ENCODE measurements around the genes GAPT and SMIM15.

DNA sequence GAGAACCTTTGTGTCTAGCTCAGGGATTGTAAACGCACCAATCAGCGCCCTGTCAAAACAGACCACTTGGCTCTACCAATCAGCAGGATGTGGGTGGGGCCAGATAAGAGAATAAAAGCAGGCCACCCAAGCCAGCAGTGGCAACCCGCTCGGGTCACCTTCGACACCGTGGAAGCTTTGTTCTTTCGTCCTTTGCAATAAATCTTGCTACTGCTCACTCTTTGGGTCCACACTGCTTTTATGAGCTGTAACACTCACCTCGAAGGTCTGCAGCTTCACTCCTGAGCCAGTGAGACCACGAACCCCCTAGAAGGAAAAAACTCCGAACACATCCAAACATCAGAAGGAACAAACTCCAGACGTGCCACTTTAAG, 63.2 kb upstream of the ANKRD55 start:
- PRO-cap, 2 experiments = no peak in any of the 2 experiments

DNA sequence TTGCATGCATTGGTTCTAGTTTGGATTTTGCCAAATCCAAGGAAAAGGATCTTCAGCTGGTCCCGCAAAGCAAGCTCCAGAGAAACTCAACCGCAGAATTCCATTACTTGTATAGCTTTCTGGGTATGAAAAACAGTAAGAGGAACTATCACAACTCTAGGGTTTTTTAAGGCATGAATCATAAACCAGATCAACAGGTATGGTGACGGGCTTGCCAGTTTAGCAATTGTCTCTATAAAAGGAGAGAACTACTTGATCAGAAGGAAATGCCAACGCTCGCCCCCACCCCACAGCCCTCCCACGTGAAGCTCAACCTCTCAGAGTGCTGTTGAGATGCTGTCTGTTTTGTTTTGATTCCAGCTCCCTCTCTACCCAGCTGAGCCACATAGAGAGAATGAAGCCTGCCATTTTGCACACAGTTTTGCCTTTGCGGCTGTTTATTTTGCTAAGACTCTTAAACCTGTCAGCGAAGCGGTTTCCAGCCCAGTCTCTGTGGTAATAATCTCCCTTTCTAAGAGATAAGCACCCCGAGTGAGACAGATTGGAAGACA, 257.8 kb upstream of the ANKRD55 start:
- PRO-cap, 2 experiments = no peak in any of the 2 experiments

GRCh38 chr5:56616489-56617434, 198.6 kb upstream of the MAP3K1 start:
- PRO-cap, 2 experiments = no peak in any of the 2 experiments

DNA sequence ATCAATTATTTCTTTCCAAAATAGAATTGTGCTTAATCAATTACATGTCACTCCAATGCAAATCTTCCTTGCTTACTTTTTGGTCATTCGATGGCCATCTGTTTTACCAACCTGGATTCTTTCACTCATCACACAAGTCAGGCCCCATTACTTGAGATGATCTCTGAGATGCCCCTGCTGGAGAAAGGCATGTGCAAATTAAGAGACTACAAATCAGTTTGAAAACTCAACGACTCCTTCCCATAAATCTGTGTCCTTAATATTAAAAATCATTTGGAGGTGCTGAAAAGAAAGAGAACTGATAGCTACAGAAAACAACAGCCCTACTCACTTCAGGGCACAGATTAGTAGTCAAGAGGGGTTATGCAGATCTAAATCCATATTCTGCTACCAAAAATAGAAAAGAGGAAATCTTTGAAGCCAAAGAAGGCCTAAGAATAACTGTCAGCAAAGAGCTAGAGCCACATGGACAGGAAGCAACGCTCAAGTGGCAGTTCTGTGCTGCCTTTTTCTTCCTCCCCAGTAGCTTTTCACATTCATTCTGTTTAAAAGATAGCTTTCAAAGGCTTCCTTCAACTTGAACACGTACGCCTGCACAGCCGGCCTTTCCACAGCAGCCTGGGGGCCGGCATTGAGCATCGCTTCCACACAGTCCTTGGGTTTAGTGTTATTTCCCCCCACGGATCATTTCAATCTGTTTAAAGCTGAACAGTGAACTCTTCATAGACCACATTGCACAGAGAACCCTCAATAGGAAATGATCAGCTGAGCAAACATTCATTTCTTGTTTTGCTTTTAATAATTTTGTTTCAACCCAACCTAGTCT, 79.3 kb upstream of the MAP3K1 start:
- PRO-cap, 2 experiments = no peak in any of the 2 experiments

DNA sequence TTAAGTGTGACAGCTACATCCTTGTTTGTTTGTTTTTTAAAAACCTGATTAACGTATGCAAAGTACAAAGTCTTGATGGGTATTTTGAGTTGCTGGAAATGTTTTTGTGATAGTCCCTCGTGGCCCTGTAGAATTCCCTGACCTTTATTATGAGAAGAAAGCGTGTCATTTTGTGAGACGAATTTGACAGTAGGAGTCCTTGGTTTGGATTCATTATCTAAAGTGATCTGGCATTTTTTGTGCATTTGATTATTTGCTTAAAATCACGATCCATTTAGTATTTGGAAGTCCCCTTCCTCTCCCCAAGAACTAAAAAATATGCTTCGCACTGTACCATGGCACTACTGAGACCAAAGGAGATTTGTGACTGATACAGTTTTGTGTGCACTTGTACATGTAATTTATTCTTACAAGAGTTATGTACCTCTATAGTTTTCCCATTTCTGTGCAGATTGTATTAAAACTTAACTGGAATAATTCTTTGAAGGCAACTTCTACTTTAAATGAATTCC, 1.9 kb downstream of the MAP3K1 start:
- PRO-cap, 2 experiments = no peak in any of the 2 experiments

DNA sequence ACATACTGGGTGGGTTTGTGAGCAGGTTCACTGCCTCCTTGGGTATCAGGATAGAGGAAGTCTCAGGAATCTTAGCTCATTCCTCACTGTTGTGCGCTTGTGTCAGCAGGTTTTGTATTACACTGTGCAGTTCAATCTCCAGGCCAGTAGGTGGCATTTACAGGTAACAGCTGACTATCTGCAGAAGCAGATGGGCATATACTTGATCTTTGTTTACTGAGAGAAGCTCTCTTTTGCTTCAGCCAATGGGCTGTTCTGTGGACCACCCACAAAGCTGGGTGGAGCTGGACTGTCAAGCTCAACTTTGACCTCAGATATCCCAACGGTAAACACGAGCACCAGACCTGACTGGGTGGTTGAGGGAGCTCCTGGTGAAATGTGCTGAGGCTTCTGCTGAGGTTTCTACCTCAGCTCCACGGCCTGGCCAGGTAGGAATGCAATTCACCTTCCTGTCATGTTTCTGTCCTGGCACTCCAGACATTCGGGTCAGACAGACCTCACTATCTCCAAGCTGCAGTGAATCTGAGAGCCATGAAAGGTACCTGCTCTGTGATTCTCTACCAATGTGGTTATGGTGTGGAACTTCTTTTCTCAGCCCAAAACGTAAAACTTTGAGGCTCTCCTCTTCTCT, 167.8 kb upstream of the ACTBL2 start:
- PRO-cap, 2 experiments = no peak in any of the 2 experiments

GRCh38 chr5:57862376-57863080, 379.9 kb upstream of the ACTBL2 start:
- PRO-cap, 2 experiments = no peak in any of the 2 experiments

- PRO-cap, 2 experiments = no peak in any of the 2 experiments
These were observed at the start of gene GAPT for GRCh38 chr5:58491254-58491767. Gene GAPT, plus strand, starts transcription at chr5:58491435.

- PRO-cap, 2 experiments = peak in 2 of 2 experiments; most common minus-strand start chr5:58629925 (in 2)
These were observed 46.8 kb downstream of the RAB3C start for GRCh38 chr5:58629660-58630154.

GRCh38 chr5:58704046-58704365, 121.1 kb downstream of the RAB3C start:
- PRO-cap, 2 experiments = no peak in any of the 2 experiments

DNA sequence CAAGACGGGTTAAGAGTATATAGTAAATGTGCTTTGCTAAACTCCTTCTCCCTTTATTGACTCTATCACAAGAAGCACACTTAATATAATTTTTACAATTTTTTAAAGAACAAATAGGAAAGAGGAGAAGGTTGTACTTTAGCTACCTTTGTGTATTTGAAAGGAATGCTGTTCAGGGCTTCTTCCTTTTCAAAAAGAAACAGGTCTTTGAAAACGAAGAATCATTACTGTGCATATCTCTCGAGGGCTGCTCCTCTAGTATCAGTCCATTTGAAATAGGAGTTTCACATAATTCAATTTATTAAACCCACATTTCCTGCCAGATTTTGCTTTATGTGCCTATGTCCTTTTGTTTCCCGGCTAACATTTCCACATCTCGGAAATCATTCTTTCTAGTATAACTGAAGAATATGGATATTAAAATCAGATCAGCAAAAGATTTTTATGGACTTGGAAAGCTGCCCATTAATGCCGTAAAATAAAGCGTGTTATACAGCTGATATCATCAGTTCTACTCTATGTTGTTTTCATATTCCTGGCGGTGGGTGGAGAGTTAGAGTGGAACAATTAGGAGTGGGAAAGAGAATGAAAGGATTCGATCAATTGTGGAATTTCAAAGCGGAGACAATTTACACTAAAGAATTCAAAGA, 543.6 kb downstream of the RAB3C start:
- PRO-cap, 2 experiments = no peak in any of the 2 experiments

- PRO-cap, 2 experiments = no peak in any of the 2 experiments
These were observed 559.0 kb downstream of the RAB3C start for GRCh38 chr5:59141864-59142229.

DNA sequence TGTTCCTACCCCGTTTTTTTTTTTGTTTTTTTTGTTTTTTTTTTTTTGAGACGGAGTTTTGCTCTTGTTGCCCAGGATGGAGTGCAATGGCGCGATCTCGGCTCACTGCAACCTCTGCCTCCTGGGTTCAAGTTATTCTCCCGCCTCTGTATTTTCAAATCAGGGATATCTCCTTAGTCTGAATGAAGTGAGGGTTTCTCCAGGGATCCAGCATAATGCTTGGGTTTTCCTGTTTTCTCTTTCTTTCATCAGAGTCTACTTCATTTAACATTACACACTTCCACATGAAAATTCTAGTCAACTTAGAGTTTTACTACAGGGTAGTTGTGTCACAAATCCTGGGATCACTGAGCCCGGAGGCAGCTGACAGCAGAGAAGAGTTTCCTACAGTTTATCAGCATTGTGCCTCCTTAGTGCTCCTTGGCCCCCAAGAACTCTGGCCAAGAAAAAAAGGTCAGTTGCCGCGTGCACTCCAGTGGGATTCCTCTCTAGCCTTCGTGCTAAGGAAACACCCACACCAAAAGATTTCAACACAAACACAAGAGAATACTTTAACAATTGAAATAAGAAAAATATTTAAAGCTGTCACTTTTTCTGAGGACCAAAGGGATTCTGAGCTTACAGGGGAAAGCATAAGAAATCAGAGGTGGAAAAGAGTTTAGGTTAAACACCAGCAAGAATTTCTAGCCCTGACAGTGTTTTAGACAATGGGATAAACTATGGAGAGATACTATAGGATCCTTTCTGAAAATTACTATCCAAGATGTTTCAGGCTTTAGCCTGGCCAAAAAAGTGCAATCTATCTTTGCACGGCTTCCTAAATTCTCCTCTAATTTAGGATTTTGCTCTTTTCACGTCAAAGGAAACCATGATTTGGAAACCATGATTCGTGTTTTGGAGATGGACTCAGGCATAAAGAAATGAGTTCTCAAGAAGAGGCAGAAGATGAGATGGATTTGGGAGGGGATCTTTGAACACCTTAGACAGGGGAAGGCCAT, 606.6 kb downstream of the RAB3C start:
- PRO-cap, 2 experiments = peak in 1 of 2 experiments; most common minus-strand start position 221 of the sequence (in 1)

GRCh38 chr5:59321141-59321946, 572.2 kb downstream of the PDE4D start:
- PRO-cap, 2 experiments = peak in 1 of 2 experiments; most common minus-strand start chr5:59321830 (in 1)

- PRO-cap, 2 experiments = no peak in any of the 2 experiments
These were observed 428.3 kb downstream of the PDE4D start for GRCh38 chr5:59465057-59465769.

GRCh38 chr5:59585445-59585862, 308.1 kb downstream of the PDE4D start:
- PRO-cap, 2 experiments = no peak in any of the 2 experiments

DNA sequence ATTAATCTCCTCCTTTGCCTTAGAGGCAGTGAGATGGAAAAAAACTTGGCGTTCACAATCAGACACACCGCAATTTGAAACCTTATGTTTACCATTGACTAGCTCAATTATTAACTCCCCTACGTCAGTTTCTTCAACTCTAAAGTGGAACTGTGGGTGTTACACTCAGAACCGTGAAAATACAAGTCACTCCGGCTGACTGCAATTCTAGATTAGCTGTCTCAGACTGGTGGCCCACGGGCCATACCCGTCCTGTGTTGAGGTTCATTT, 327.1 kb downstream of the DEPDC1B start:
- PRO-cap, 2 experiments = no peak in any of the 2 experiments

GRCh38 chr5:60528943-60529456, 171.0 kb downstream of the DEPDC1B start:
- PRO-cap, 2 experiments = peak in 1 of 2 experiments; most common plus-strand start chr5:60529270 (in 1); most common minus-strand start chr5:60529016 (in 1)

DNA sequence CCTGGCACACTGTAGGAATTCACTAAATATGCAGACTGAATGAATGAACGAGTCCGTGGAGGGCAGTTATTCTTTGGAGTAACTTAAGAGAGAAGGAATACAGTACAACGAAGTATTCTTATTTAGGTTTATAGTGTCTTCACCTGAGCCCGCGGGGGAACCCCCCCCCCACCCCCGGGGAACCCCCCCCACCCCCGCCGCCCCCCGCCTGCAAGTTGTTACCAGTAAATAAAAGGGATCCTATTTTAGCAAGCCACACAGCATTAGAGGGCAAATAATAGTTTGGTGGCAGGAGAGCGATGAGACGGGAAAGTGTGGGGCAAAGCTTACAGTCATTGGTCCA, 353 bp downstream of the ERCC8 start:
- PRO-cap, 2 experiments = no peak in any of the 2 experiments

DNA sequence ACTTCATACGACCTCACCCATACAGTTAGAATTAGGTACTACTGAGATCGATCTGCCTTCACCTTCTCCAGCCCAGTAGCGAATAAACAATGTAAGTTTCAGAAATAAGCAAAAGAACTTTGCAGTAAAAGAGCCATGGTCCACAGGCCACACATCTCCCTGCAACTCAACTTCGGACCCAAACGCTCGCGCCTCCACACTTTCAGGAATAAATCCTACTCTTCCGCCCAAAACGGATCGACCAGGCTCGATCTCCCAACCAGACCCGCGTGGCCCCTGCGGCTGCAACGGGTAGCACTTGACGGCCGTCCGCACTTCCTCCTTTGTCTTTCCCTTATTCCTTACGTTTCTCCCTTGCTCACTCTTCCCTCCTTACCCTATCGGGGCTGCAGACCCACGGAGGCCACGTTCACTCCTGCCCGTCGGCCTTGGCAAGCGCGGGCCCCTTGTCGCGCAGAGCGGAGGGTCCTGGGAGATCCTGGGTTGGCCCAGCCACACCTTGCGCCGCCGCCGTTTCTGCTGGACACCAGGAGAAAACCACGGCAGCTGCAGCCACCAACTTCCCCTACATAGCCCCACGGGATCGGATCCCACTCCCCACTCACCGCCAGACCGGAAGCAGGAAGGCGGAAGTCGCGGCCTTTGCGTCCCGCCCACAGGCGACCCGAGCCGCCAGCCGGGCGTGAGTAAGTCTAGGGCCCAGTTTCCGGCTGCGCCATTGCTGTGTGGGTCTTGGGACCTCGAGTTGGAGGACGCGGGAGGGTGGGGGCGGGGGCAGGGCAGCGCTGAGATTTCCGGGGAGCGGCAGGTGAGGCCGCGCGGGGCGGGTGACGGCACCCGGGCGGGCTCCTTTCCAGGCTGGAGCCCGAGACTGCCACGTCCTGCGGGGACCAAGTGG, at the start of gene SMIM15:
SMIM15 (minus strand) TSS at position 628 of the 898 bp plus-strand sequence.
- PRO-cap, 2 experiments = peak in 2 of 2 experiments; most common plus-strand start position 718 of the sequence (in 2); most common minus-strand start position 620 of the sequence (in 2)

Data from heart right ventricle (tissue), 2 donors.